Neural cell (in vitro differentiated cells): ENCODE data around the gene ACAD11.

DNA sequence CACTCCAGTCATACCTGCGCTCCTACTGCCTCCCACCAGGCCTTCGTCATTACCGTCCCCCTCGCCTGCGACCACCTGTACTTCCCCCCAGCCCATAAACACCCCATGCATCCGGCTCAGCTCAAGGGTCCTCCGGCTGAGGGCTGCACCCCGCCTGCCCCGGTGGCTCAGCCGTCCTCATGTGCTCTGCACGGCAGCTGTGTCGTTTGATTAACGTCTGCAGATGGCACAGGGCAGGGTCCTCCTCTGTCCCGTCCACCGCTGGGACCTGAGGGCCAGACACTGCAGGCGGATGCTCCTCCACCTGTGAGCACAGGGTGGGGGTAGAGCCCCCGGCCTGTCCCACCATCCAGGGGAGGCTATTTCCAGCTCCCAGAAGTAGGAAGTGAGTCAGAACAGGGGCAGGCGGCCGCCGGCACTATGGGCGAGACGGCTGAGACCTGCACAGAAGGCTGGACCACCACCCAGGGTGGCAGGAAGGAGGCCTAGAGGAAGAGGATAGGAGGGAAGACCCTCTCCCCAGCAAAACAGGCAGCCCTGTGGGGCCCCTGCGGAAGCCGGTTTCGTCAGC, 12.4 kb upstream of the PLXND1 start:
- RAMPAGE, long total RNA: no peak

- RAMPAGE, long total RNA: no peak
These were observed 116.0 kb upstream of the PLXND1 start for GRCh38 chr3:129722486-129722944.

DNA sequence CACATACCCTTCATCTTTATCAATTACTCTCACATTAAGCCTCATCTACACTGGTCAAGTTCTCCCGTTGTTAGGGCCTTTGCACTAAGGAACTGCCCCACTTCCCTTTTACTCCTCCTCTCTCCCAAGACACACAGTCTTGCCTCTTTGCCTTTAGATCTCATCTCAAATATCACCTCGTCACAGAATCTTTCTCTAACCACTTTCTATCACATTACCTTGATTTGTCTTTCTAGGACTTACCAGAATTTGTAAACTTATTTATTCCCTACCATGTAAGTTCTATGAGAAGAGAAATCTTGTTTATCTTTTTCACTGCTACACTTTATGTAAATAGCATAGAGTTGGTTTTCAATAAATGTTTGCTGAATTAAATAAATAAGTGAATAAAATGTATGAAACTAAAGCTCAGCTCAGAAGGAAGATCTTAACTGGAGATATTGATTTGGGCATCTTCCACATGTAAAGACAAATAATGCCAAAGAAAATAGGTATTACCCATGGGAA, 117.5 kb downstream of the TMCC1 start:
- RAMPAGE, long total RNA: no peak

DNA sequence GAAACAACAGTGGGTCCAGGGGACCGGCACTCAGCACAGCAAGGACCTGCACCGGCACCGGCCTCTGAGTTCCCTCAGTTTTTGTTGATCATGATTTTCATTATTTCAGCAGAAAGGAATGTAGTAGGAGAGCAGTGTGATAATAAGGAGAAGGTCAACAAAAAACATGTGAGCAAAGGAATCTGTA, 41.7 kb downstream of the ALG1L2 start:
- RAMPAGE, long total RNA: no peak

DNA sequence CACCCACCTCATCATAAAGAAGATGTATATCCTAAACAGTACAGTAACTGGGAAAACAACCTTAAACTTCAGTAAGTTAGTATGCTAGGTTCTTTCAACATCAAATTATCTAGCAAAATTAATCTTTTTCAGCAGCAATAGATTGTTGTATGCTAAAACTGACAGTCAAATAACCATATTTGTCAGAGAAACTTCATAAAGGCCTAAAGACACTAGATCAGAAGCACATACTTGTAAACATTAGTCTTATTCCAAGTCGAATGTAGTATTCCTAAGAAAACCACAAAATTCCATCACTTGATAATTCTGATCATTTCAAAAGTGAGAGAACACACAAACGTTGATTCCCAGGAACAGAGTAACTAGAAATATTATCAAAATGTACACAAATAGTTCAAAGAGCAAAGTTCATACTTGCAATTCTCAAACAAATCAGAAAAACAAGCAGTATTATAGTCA, 13.6 kb downstream of the PIK3R4 start:
- RAMPAGE, long total RNA: no peak

DNA sequence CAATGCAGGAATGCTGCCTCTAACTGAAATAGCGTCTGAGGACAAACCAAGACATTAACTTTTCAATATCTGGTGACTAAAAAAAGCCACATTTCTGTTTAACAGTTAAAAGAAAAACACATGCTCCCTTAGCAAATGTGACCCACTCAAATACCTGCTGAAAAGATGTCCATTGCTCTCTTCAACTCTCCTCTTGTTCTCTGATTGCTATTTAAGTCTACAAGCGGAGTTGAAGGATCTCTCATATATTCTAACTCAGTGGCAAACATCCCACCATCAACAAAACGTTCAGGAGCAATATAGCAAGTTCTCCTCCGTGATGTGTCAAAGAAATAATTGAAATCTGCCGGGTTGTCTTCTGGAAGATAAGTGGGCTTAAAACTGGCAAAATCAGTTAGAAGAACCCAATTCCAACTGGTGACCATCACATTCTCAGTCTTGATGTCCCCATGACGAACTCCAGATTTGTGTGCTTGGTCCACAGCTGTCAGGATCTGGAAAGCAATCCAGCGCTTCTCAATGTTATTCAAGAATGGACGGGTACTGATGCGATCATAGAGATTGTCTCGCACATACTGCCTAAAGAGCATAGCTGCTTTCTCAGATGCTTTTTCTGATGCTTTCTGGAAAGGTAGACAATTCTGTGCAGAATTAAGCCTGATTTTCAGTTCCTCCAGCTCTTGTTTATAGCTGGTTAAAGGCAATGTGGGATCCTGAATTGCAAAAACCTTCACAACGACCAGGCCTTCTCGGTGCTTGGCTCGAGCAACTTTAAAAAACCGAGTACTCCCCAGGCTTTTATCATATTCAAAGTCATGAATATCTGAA, 2.1 kb downstream of the PIK3R4 start:
- RAMPAGE, long total RNA: no peak

- RAMPAGE, long total RNA: no peak
These were observed 73.0 kb upstream of the ATP2C1 start for GRCh38 chr3:130820840-130821380.

GRCh38 chr3:130857543-130857815, 36.4 kb upstream of the ATP2C1 start:
- RAMPAGE, long total RNA: no peak

GRCh38 chr3:131526758-131527511, 24.2 kb upstream of the MRPL3 start:
- RAMPAGE, long total RNA: no peak

DNA sequence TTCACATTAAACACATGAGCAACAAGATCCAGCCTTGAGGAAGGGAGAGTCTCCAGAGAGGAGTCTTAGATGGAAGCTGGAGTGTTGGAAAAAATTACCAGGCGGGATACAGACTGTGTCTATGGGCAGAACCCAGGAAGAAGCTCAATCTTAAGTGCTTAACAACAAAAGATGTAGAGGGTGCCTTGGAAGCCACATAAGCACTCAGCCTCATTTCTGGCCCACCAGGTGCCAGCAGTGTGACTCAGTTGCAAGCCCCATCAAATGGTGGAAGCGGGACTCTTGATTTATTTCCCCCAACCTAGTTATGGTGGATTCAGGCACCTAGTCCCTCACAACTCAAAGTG, 29.2 kb downstream of the ACP3 start:
- RAMPAGE, long total RNA: no peak

GRCh38 chr3:132659723-132659897, at the start of gene ACAD11:
Gene ACAD11, minus strand, starts transcription at chr3:132659809.
- RAMPAGE, long total RNA: no peak

DNA sequence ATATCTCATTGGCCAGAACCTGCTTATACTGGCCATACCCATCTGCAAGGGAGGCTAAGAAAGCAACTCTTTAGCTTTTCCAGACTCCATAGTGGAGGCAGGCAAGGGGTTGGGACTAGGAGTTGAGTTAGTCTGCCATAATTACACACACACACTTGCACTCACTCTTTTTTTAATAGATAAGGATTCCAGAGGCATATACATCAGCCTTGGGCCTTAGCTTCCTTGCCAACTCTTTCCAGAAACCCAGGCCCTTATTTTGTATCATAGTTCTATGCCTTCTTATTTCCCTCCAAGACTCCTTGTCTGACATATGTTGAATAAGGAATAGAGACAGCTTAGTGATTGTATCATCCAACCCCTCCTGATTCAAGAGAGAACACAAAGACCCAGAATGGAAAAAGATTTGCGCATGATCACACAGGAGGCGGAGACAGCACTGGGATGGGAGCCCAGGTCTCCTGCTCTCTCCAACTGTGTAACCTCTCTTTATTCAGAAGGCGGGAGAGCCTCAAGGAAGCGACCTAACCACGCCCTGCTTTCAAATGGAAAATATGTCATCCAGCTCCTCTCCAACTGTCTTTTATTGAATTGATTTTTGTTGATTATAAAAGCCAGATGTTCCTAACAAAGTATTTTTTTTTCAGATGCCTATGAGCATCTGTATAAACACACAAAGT, 74.2 kb downstream of the BFSP2 start:
- RAMPAGE, long total RNA: no peak

GRCh38 chr3:133806152-133806928, 725 bp downstream of the SRPRB start:
- RAMPAGE, long total RNA: no peak

- RAMPAGE, long total RNA: no peak
These were observed 75.2 kb downstream of the RYK start for GRCh38 chr3:134175474-134175855.

GRCh38 chr3:134202498-134202984, 48.1 kb downstream of the RYK start:
- RAMPAGE, long total RNA: no peak

DNA sequence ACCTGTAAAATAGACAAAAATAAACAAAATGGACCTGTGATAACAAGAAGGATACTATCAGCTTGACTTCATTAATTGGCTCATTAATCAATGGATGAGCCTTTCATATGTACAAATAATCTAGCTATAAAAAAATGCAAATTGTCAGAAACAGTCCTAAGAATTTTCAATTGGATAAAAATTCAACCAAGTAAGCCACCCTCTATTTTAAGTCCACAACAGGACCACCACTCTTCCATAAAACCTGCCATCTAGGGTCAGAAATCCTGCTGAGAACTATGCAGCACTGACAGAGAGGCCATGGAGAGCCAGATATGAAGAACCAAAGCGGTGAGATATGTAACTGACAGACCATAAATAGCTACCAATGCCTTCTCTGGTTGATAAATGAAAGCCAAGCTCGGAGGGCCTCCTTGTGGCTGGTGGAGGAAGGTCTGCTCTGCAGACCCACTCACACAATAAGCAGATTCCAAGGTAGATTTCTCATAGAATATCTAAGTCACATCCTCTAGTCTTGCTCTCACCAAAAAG, 39.0 kb downstream of the RYK start:
- RAMPAGE, long total RNA: no peak

DNA sequence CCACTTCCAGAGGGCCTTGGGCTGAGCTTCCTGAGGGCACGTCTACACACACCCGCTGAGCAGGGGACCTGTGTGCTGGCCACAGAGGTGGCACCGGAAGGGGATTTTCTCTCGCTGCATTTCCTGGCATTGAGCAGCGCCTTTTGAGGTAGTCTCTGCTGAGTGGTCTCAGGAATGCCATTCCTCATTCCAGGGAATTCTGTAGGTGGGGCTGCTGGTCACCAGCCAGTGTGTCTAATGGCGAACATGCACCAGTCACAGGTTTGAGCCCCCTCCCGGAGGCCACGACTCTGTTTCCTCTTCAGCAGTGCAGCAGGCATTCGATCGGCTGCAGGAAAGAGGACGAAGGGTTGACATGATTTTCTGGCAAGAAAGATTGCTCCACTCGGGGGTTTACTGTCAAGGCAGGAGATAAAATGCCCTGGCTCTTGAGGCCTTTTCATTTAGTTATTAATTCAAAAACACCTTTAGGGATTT, 48.0 kb downstream of the AMOTL2 start:
- RAMPAGE, long total RNA: no peak

- RAMPAGE, long total RNA: no peak
These were observed 12.8 kb downstream of the AMOTL2 start for GRCh38 chr3:134361439-134361871.

- RAMPAGE, long total RNA: no peak
These were observed 3.7 kb downstream of the AMOTL2 start for GRCh38 chr3:134370178-134371408.

DNA sequence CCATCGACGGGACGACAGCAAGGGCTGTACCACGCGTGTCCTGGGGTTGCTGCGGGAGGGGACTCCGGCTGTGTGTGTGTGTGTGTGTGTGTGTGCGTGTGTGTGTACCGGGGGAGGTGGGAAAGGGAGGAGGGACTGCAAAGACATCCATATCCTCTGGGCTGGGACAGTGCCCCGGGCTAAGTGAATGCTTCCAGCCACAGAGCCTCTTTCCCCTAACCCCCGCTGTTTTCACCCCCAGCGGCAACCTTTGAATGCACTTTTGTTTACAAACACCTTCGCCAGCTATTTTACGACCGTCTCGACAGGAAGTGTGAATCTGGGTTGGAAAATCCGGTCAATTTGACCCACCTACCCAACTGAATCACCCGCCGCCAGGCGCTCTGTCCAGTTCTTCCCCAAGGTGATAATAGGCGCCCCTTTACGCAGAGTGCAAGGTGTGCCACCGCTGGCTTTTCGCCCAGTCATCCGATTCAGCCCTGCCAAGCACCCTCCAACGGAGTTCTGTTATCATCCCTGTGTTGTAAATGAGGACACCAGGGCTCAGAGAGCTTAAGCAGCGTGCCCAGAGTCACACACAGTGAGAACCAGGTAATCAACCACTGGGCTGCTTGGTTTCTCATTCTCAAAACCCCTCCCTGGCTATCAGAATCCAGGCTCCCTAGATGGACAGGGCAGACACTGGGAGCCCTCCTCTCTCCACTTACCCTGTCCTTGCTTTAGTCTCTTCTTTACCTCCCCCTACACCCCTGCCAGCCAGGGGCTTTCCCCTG, 772 bp upstream of the AMOTL2 start:
- RAMPAGE, long total RNA: start-site peak on the minus strand centred at position 45 of the sequence, 116 bp wide, 48 and 77 reads in 2 replicates